ENCODE measurements around the gene NLGN4X.

GRCh38 chrX:3842789-3843191, 129.3 kb upstream of the PRKX start:
- PRO-cap: no peak
- CAGE, long polyA plus RNA: no peak

- PRO-cap: no peak
- CAGE, long polyA plus RNA: no peak
Observed at GRCh38 chrX:6228591-6229381, at the start of gene NLGN4X. Gene NLGN4X, minus strand, starts transcription at chrX:6228867.

- PRO-cap: bidirectional peak, plus-strand start at chrX:7147001, minus-strand start at chrX:7146842
- CAGE, long polyA plus RNA: no peak
Observed at GRCh38 chrX:7146858-7147107, 729 bp upstream of the STS start.

- PRO-cap: no peak
- CAGE, long polyA plus RNA: no peak
Observed at GRCh38 chrX:8465214-8465732, 643 bp downstream of the VCX3B start.

DNA sequence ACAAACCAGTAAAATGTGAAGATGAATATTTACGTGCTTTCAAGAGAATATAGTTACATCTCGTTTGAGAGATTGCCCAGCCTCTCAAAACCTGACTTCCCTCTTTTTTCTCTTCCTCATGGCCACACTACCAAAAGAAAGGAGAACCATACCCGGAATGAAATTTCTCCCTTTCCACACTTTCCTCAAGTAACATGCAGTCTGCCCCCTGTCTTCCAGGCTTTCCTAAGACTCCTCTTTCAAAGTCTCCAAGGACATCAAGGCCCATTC, 50.6 kb downstream of the ANOS1 start:
- PRO-cap: no peak
- CAGE, long polyA plus RNA: no peak

DNA sequence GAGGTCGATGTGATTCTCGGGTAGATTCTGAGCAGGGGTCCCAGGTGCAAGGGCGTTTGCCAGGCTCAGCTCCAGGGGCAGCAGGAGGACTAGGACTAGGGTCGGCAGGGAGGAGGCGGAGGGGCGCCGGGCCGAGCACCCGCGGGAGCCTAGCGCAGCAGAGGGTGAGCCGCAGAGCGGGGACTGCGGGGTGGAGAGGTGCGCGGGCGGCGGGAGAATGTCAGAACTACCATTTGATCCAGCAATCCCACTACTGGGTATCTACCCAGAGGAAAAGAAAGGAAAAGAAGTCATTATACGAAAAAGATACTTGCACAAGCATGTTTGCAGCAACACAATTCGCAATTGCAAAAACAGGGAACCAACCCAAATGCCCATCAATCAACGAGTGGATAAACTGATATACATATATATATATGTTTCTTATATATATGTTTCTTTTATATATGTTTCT, 16.8 kb downstream of the FAM9A start:
- PRO-cap: no peak
- CAGE, long polyA plus RNA: no peak

- PRO-cap: no peak
- CAGE, long polyA plus RNA: no peak
Observed at GRCh38 chrX:9033647-9033937, 335 bp downstream of the FAM9B start.

DNA sequence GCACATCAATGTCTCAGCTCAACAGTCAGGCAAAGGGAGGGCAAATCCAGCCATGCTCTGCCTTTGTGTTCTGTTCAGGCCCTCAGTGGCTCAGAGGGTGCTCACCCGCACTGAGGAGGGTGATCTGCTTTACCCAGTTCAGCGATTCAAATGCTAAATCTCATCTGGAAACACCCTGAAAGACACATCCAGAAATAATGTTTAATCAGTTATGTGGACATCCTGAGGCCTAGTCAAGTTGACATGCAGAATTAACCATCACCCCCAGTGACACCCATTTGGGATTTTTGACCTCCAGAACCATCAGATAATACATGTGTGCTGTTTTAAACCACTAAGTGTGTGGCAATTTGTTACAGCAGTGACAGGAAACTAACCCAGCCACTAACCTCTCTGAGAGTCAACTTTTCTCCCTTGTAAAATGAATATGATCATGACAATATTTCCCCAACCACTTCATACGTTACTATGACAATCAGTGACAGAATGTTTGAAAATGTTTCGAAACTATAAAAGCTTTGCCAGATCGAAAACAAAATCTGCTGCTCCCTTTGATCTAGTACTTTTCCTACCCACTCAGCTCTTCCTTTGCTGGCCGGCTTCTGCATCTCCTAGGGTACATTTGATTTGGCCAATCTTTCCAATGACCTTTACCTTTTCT, 8.4 kb upstream of the TBL1X start:
- PRO-cap: no peak
- CAGE, long polyA plus RNA: no peak

GRCh38 chrX:9604371-9605074, 139.7 kb downstream of the TBL1X start:
- PRO-cap: no peak
- CAGE, long polyA plus RNA: no peak

- PRO-cap: no peak
- CAGE, long polyA plus RNA: no peak
Observed at GRCh38 chrX:9653319-9653949, 112.2 kb downstream of the GPR143 start.

- PRO-cap: no peak
- CAGE, long polyA plus RNA: start-site peak on the minus strand at chrX:9719468-9719496, 10 and 17 reads in 2 replicates
Observed at GRCh38 chrX:9719399-9719829, 46.2 kb downstream of the GPR143 start.

- PRO-cap: no peak
- CAGE, long polyA plus RNA: no peak
Observed at GRCh38 chrX:9839071-9839436, 52.8 kb downstream of the SHROOM2 start.

DNA sequence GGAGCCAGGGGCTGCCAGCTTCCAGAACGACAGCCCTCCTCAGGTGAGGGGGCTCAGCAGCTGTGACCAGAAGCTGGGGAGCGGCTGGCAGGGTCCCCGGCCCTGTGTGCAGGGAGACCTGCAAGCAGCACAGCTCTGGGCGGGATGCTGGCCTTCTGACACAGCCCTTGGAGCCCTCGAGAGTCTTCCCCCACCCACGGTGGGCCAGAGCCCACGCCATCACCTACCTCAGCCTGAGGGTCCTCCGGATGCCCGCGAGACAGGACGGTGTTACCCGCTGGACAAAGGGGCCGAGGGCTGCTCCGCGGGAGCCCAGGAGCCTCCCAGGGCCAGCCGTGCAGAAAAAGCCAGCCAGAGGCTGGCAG, 71.9 kb upstream of the CLDN34 start:
- PRO-cap: no peak
- CAGE, long polyA plus RNA: no peak

DNA sequence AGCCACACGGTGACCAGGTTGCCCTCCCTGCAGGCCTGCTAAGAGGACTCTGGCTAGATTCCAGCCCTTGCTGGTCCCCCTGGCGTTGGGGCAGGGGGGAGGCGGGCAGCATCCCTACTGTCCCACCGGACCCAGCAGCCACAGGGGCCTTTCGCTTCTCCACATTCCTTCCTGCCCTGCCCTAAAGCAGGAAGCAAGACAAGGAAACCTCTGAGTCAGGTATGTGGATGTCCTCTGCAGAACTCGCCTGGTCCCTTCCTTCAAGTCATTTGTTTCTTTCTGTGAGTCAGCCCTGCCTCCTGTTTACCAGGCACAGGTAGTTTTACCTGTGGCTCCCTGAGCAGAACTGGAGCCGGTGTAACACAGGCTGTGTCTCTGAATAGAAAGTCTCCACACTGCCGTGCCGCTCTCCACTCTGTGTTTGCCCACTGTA, 60.2 kb upstream of the CLDN34 start:
- PRO-cap: no peak
- CAGE, long polyA plus RNA: no peak

- PRO-cap: no peak
- CAGE, long polyA plus RNA: no peak
Observed at GRCh38 chrX:10048466-10049077, 81.4 kb downstream of the CLDN34 start.

DNA sequence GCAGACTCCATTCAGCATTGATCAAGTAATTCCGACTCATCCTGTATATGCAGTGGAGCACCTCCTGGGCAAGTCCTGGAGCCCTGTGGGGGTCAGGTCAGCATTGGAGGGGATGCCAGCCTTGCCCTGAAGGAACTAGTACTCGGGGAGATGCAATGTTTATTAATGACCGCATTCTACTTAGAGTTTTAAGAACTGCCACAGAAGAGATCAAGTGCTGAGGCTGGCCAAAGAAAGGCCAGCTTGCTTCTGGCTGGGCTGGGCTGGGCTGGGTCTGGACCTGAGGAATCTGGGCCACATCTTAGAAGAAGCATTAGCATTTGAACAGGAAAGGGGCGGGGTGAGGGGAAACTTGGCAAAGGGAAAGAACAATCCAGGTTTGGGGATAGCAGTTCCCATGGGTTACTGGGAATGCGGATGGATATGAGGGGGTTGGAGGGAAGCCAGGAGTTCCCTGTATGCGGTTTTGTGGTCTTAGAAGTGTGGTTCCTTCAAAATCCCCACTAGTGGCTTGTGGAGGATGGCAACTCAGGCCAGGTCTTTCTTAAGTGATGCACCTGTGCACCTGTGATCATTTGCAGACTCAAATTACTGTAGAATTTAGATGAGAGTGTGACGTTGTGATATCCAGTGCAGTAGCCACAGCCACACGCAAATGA, 83.3 kb downstream of the CLDN34 start:
- PRO-cap: no peak
- CAGE, long polyA plus RNA: no peak

DNA sequence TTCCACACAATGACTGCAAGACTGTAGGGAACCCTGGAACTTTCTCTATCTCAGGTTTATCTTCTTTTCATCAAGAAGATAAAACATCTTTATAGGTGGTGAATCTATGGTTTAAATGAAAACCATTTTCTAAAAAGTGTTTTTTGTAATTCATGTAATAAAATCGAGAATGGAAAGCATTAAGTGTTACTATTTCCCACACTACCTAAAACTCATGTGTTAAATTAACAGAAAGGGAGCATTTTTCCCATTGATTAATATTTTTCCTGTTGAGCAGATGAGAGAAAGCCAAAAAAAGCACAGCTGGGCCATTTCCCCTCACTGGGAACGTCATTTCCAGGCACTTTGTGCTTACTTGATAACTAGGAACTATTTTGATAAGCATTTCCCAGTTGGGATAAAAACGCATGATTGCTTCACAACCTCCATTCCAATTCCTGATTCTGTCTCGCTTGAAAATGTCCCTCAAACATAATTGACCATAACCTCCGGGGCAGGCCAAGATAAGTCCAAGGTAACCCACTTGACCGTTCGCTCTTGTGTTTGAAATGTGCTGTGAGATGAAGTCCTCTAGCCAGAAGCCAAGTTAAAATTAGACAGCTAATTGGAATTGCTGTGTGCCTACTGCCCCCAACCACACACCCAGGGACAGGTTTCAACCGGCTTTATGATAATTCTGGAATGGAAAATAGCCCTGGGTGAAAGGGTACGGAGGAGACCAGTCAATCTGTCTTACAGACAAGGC, 137.3 kb downstream of the MID1 start:
- PRO-cap: no peak
- CAGE, long polyA plus RNA: no peak

DNA sequence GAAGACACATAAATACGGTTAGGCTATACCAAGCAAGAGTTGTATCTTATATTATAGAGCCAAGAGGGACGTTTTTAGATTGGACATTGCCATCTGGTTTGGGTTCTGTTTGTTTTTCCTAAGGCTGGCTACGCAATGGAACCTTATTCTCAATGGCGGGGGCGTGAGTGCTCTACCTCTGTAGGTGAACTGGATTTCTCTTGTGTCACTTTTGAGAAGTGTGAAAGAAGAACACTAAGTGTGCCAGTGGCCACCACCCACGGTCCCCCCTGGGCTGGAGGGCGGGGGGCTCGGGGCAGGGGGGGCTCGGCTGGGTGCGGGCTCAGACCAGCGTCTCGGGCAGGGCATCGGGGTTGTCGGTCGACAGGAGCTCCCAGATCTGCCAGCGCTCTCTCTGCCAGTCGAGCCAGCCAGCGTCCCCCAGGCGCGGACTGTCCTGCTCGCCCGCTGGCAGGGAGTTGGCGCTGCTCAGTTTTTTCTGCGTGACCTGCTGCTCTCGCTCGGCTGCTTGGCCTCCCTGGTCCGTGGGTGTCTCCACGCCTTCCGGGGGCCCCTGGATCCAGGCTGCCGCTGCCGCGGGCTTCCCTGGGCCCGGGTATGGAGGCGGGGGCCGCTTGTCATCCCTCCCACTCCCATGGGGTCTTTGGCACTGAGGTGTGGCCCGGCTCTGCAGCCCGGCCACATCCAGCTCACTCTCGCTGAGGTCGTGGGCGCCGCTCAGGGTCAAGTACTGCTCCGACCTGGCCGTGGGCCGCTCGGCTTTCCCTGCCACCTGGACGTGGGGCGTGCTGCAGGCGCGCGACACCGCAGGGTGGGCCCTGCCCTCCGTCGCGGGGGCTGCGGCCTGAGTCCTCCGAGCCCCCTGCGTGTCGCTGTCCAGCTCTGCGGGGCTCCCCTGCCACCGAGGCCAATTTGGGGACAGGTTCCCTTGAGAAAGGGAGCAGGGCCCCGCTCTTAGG, 27.7 kb downstream of the HCCS start:
- PRO-cap: no peak
- CAGE, long polyA plus RNA: no peak

DNA sequence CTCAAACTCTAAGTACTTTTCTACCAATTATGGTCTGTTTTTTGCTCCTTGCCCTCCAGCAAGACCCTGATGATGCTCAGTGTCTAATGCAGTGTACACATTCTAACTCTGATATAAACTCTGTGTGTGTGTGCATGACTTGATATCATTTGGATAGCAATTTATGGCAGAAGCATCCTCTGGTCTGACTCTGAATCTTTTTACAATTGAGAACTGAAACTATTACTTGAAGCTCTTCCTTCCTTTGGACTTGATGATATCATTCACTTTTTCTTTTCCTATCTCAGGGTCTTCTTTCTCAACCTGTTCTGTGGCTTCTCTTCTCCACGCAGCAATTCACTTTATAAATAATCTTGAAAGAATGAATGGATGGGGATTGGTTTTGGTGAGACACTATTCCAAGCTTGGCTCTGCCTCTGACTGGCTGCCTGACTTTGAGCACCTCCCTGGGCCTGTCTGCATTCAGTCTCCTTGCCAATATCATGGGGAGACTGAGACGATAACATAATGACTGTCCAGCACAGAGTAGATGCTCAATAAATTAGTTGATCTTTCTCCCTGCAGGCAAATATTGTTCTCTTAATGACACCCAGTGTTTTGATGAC, 89.2 kb upstream of the AMELX start:
- PRO-cap: no peak
- CAGE, long polyA plus RNA: no peak

GRCh38 chrX:11759350-11760567, 1.7 kb downstream of the MSL3 start:
- PRO-cap: bidirectional peak, plus-strand start at chrX:11759659, minus-strand start at chrX:11759524; bidirectional peak, plus-strand start at chrX:11760177, minus-strand start at chrX:11759914
- CAGE, long polyA plus RNA: start-site peak on the plus strand at chrX:11759623-11759688, 338 and 295 reads in 2 replicates; start-site peak on the plus strand at chrX:11760133-11760192, 194 and 166 reads in 2 replicates